Bronchial lymph node (tissue), 1 donor: ENCODE measurements around a stretch of chr11.

DNA sequence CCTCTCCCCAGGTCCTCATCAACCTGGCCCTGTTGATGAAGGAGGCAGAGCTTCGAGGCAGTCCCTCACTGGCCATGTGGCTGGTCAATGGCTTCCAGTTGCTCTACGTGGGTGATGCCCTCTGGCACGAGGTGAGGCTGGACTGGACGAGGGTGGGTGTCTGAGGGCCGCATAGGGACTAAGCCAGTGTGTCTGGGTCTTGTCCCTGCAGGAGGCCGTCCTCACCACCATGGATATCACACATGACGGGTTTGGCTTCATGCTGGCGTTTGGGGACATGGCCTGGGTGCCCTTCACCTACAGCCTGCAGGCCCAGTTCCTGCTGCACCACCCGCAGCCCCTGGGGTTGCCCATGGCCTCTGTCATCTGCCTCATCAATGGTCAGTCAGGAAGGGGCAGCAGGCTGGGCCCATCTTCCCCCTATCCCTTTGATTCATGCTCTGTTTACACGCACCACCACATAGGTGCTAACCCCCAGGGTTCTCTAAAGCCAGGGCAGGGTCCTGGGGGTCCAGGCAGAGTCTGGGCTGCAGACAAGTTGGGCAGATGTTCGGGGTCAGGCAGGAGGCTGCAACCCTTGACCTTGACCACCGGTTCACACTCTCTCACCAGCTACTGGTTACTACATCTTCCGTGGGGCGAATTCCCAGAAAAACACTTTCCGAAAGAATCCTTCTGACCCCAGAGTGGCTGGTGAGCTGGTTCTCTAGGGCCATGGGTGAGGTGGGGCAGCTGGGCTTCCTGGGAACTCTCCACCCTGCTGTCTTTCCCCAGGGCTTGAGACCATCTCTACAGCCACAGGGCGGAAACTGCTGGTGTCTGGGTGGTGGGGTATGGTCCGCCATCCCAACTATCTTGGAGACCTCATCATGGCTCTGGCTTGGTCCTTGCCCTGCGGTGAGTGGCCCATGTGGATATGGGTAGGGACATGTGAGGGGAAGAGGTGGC, 2.5 kb downstream of the ZNHIT2 start:
- PRO-cap: no peak

- PRO-cap: no peak
Measured at GRCh38 chr11:65165276-65165719, 4.7 kb upstream of the SPDYC start.

GRCh38 chr11:65182044-65182180, 184 bp downstream of the CAPN1 start:
- PRO-cap: no peak

DNA sequence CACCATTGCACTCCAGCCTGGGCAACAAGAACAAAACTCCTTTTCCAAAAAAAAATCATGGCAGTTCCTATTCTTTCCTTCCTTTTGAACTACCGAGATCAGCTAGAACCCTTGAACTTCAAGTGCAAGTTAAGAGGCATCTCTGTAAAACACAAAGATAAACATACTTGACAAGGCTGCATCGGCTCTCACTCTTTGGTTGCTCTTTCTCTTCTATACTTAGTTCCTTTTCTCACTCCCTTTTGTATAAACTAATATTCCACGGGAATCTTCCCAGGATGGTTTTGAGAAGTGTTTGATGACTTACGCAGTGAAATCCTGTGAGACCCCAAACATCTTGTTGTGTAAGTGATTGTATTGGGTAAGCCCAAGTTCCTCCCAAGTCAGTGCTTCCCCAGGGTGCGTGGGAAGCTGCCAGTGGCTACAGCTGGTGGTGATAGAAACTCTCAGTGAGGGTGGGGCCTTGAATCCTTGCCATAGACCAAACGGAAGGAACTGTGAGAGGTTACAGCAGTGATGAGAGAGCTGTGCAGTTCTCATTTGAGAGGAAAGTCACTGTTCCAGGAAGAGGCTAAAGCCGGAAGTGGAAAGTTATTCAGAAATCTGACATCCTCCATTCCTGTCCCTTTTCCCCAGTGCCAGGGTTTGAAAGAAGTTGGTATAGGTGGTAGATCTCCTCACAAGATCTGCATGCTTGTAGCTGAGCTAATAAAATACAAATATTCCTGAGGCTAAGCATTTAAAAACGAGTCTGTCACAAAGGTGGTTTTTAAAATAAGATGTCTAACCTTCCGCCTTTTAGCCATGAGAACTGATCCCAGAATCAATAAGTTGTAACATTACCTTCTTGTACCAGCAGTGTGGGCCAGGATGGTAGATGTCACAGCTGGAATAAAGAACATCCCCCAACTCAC, 23.9 kb upstream of the CDC42EP2 start:
- PRO-cap: bidirectional peak, plus-strand start at position 503 of the sequence, minus-strand start at position 206 of the sequence

- PRO-cap: unidirectional peak, minus-strand start at chr11:65304770
Measured at GRCh38 chr11:65304476-65305088, 10.1 kb upstream of the CDC42EP2 start.

GRCh38 chr11:65329955-65330392, 3.7 kb upstream of the DPF2 start:
- PRO-cap: no peak

DNA sequence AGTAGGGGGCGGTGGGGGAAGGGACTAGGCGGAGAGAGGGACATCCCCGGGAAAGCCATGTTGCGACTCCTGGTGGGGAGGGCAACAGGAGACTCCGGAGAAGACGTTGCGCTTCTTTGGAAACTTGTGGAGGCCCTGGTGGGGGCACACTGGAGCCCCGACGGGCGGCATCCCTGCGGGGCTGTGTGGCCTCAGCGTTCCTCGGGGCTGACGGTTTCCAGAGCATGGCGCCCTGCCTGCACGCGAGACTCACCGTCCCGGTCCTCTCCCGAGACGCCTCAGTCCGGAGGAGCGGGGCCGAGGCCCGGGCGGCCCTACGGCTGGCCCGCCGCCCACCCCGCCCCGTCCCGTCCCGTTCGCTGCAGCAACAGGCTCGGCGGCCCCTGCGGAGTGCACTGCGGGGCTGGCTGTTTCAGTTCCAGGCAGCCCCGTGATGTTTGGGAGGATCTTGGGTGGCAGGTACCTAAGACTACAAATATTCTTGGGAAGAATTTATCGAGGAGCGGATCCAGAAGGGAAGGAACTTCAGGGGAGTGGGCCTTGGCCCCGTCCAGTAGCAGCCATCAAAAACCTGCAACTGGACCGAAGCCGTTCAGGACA, 421 bp downstream of the DPF2 start:
- PRO-cap: no peak

DNA sequence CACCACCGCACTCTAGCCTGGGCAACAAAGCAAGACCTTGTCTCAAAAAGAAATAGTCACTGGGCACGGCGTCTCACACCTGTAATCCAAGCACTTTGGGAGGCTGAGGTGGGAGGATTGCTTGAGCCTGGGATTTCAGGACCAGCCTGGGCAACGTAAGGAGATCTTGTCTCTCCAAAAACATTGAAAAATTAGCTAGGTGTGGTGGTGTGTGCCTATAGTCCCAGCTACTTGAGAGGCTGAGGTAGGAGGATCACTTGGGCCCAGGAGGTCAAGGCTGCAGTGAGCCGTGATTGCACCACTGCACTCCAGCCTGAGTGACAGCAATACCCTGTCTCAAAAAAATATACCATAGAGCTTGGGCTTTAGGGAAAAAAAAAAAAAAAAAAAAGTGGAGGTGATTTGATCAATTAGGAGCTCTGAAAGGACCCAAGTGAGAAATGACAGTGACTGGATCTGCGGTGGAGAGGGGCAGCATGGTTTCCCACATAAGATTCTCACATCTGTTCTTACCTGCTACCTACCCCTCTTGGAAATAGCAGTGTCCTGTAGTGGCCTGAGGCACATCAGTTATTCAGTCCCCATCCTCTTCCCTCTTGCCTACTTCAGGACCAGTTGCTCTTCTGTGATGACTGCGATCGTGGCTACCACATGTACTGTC, 6.2 kb upstream of the TIGD3 start:
- PRO-cap: no peak

DNA sequence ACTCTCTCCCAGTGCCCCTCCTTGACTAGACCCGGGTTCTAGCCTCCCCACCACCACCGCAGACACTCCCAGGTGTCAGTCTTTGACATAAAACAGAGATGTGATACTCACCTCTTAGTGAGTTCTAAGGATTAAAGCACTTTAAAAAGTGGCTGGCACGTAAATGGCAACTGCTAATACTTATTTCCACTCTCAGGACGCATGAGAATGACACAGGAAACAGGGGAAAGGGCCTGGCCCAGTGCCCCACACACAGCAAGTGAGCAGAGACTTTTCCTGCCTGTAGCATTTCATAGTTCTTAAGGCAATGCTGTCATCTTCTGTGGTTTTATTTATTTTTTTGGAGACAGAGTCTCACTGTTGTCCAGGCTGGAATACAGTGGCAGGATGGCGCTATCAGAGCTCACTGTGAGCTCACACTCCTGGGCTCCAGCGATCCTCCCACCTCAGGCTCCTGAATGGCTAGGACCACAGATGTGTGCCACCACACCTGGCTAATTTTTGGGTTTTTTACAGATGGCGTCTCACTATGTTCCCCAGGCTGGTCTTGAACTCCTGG, 2.0 kb upstream of the FRMD8 start:
- PRO-cap: no peak

DNA sequence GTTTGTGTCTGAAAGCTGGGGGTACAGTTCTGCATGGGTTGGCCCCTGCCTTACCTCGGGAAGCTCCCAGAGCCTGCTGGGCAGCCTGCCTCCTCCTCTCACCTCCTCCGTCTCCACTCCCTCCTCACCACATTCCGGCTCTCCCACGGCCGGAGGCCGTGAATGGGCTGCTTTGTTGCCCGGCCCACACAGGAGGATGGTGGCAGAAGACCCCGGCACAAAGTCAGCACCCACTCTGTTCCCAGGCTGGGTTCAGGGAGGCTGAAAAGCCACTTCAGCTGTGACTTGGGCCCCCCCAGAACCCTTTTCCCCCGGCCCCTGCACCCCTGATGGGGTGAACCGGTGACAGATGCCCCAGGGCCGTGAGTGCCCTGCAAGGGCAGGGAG, 4.3 kb downstream of the FRMD8 start:
- PRO-cap: no peak

- PRO-cap: bidirectional peak, plus-strand start at chr11:65416633, minus-strand start at chr11:65416462
Measured at GRCh38 chr11:65416395-65416786, 30.0 kb downstream of the FRMD8 start.

DNA sequence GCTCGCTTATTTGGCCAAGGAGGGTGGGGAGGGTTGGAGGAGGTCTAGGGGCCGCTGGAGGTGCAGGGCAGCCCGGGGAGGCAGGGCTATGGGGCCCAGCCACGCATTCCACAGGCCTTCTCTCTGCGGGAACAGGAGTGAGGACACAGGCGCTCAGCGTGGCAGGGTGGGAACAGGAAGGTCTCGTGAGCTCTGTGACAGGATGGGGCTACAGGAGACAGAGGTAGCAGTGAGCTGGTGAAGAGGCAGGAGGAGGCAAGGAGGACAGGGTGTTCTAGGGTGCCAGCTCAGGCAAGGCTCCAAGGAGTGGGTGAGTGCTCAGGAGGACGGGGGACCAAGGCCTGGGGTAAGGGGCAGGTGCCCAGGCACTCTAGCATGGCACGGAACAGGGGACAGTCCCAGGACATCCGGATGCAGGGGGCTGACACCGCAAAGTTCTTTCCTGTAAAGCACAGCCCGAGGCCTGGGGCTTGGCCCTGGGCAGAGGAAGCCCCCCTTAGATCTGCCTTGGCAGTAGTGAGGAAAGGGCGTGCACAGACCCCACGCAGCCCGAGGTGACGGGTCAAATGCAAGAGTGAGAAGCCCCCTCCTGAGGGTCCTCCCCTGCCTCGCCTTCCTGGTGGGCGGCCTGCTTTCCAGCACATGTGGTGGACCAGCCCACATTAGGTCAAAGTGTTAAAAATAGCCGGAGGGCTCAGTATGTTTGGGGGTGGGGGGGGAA, 31.4 kb downstream of the FRMD8 start:
- PRO-cap: bidirectional peak, plus-strand start at position 248 of the sequence, minus-strand start at position 185 of the sequence; bidirectional peak, plus-strand start at position 499 of the sequence, minus-strand start at position 343 of the sequence; bidirectional peak, plus-strand start outside the sequence, minus-strand start at position 618 of the sequence

DNA sequence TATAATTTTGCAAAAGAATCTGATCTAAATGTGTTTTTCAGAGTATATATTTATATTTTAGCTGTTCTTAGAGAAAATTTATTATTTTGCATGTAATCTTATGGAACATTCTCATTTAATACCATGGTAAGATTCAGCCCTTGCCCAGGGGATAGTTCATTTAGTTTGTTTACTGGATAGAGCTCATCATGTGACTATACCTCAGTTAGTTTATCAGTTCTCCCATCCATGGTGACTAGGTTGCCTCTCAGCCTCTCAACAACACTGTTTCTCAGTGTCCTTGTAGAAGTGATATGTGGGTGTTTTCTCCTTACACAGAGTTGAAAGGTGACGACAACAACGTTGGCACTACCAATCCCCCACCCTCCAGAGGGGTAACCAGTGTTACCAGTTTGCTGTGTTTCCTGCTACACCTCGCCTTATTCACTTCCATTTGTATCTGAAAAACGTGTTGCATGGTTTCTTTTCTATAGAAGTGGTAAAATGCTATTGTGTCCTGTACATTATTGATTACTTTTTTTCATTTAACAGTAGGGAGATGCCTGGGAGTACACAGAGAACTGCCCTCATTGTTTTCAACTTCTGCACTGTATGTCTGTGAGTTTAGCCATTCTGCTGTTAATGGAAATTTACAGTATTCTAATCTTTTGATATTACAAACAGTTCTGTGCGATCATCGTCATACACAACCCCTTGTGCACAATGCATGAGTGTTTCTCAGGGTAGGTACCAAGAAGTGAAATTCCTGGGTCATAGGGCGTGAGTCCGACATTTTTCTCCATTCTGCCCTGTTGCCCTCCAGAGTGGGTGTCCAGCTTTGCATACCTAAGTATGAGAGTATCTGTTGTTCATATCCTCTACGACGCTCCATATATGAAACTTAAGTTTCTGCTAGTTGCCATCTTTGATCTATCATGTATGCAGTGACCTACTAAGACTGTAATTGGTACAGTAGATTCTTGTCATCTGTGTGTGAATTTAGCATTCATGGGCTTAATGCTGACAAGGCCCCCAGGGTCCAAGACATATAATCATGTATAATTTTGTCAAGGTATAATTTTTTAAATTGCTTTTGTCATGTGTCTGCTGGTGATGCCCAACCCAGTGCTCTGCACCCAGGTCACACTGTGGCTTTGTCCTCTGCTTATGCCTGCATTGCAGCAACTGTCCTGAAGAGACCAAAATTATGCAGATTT, 47.9 kb downstream of the FRMD8 start:
- PRO-cap: no peak

DNA sequence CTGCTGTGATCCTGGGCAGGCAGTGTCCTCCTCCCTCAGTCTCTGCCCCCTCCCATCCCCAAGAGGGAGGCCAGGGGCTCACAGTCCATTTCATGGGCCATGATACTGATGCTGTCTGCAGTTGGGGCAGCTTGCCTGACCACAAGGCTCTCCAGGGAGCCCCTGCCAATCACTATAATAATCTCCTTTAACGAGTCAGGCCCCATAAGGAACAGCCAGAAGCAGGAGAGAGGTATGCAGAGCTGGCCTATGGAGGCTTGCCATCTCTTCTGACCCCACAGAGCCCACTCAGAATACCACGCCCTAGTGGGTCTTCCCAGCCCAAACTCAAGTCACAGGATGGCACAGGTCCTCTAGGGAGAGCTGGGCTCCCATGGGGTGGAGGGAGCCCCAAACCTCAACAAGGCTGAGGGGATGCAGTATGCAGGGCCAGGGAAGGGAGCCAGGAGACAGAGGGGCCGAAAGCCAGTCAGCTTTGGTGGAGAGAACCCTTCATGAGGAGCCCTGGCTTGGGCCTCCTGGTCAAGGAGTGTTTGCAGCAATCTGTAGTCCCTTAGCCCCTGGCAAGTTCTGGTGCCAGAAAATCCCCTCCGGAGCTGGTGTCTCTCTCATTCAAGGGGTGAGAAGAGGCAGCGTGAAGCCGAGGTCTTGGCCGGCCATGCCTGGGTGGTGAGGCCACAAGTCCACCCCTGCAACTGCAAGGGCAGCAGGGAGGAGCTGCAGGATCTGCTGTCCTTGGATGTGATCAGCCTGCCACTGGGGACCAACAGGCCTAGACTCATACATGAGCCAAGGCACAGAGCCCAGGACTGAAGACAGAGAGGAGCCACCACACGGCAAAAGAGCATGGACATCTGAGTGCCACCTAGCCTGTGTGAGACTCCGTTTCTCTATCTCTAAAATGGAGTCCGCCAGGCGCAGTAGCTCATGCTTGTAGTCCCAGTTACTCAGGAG, 60.0 kb downstream of the FRMD8 start:
- PRO-cap: no peak

GRCh38 chr11:65454596-65455797, 68.6 kb downstream of the FRMD8 start:
- PRO-cap: unidirectional peak, plus-strand start at chr11:65454757; unidirectional peak, plus-strand start at chr11:65454935; bidirectional peak, plus-strand start at chr11:65455258, minus-strand start at chr11:65455156

- PRO-cap: no peak
Measured at GRCh38 chr11:65481400-65482110, 43.3 kb upstream of the SCYL1 start.

GRCh38 chr11:65496213-65496499, 28.7 kb upstream of the SCYL1 start:
- PRO-cap: bidirectional peak, plus-strand start at chr11:65496417, minus-strand start at chr11:65496395

DNA sequence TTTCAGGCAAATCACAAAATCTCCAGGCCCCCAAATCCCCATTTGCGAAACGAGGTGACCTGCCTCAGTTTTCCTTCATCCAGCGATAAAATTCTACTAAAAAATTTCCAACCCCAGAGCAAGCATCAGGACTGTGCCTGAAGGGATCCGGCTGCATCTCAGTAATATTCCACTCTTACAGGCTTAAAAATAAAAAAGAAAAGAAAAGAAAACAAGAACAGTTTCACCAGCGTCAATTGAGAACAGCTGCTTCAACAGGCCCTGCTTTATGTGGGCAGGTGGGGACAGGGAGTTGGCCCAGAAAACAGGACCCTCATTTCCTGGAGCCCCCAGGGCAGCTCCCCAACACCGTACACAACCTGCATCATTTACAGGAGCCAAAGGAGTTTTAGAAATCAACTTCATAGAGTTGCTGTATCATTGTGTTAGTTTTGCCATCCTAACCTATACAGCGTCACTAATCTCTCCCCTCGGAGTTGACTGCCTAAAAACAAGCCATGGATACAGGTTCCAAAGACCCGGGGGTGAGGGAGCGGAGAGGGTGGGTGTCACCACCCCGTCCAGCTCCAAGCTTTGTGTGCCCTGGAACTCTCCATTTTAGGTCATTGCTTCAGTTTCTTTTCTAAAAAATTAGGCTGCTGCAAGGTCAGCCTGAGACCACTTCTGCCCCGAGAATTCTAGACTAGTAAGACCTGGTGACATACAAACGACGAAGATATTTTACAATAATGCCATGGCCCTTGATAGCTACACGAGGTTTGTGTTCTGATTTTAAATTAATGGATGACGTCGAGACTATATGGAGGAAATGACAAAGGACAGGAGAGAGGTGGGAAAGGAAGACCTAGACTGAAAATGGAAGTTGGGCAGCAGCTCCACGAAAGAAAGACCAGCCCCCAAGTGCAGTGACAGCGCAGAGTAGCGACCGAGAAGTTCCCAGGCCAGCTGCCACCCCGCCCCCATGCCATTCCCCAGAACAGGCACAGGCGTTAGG, 28.1 kb upstream of the SCYL1 start:
- PRO-cap: bidirectional peak, plus-strand start at position 220 of the sequence, minus-strand start at position 166 of the sequence; bidirectional peak, plus-strand start outside the sequence, minus-strand start at position 963 of the sequence

- PRO-cap: bidirectional peak, plus-strand start at chr11:65504617, minus-strand start at chr11:65504208; unidirectional peak, plus-strand start at chr11:65504743
Measured at GRCh38 chr11:65504106-65505167, 20.4 kb upstream of the SCYL1 start.

- PRO-cap: unidirectional peak, minus-strand start at chr11:65552185
Measured at GRCh38 chr11:65551708-65552495, 6.3 kb downstream of the LTBP3 start.